MCF 10A (cell line): Measurements from ENCODE around the genes ENPP5, ADGRF5, PTCHD4, DEFB110 and TFAP2D.

DNA sequence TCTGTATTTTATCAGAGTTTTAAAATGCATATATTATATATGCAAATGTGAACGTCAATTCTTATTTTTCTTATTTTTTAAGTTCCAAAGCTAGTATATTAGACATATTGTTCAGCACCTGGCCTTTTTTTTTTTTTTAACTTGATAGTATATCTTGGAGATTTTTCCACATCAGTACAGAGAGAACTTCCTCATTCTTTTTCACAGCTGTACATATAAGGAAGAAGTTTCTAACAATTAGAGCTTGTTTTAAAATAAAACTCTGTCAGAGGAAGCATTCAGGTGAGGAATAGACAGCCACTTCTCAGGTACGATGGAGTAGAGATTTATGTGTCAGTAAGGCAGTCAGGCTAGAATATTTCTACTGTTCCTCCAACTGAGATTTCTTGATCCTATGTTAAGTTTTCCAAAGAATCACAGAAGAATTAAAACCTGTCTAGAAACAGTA is 233.1 kb upstream of the SUPT3H start:
- PRO-cap: no peak
- RRBS: no CpG with 5 or more reads among the region's 2 CpGs

DNA sequence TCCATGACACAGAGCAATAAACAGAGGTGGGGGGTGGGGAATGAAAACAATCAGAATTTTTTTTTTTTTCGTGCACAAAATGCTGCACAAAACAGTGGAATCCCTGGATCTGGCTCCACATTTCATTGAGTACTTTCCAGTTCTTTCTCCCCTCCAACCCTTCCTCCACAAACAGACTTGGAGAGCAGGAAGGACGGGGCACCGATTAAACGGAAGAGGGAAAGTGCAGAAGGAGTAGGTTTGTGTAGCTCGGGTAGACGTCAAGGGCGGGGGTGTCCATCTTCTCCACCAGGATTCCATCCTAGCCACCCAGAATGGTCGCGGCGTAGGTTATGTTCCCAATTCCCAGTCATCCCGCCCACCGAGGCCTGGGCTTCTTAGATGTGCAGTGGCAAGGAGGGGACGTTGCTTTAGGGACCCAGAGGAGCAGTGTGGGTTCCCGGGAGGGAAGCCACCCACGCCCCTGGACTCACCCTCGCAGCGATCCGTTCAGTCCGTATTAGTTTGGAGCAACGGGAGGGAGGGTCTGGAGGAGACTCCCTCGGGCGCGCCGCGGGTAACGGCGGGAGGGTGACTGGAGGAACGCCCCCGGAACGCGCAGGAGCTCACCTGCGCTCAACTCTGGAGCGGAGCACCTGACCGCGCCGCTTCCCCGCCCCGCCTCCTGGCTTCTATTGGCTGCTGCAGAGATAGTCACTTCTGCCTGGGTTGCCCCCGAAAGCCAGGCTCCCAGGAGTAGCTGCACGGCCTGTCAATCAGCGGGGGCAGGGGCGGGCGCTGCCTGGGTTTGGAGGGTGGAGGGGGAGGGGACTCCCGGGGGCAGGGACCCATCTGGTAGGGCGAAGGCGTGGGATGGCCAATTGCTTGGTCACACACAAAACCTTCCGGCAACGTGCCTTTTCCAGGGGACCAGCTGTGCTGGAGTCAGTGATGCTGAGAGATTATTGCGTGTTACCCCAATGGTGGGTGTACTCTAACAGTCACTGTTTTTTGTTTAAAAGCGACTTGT is at the start of gene ENPP5:
TSS of gene ENPP5 (minus strand) at position 646 of the 1,009 bp plus-strand sequence.
- PRO-cap: no peak
- RRBS: 7% methylated on average over 4 of the region's 50 CpGs

GRCh38 chr6:46491780-46492183 is 533 bp upstream of the RCAN2 start:
- PRO-cap: no peak
- RRBS: 14% methylated on average over 6 of the region's 15 CpGs

DNA sequence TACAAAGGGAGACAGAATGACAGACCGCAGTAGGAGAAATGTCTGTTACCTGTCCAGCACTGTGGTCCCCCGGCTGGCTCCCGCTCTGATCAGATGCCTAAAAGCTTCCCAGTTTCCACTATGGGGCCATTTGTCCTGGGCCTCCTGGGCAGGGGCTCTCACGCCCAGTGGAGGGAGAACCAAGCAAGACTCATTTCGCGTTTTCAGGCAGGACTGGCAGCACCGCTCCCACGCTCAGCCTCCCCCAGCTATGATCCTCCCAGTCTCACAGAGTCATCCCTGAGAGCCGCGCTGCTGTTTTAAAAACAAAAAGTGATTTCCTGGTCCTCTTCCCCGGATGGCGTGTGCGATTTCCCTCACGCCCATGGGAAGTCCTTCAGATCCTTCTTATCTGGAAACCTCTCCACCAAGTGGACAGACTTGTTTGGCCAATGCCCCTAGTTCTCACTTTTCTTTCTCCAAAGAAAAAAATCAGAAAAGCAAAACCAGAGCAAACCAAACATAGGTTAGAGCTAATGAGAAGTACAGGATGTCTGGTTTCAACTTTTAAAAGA is at the start of gene ADGRF5:
TSS of gene ADGRF5 (minus strand) at position 275 of the 554 bp plus-strand sequence.
- PRO-cap: no peak
- RRBS: no CpG with 5 or more reads among the region's 14 CpGs

- PRO-cap: bidirectional peak, plus-strand start at chr6:47061825, minus-strand start at chr6:47061812
- RRBS: no CpG with 5 or more reads among the region's 4 CpGs
Observed at GRCh38 chr6:47061420-47062003, 19.4 kb upstream of the ADGRF1 start.

DNA sequence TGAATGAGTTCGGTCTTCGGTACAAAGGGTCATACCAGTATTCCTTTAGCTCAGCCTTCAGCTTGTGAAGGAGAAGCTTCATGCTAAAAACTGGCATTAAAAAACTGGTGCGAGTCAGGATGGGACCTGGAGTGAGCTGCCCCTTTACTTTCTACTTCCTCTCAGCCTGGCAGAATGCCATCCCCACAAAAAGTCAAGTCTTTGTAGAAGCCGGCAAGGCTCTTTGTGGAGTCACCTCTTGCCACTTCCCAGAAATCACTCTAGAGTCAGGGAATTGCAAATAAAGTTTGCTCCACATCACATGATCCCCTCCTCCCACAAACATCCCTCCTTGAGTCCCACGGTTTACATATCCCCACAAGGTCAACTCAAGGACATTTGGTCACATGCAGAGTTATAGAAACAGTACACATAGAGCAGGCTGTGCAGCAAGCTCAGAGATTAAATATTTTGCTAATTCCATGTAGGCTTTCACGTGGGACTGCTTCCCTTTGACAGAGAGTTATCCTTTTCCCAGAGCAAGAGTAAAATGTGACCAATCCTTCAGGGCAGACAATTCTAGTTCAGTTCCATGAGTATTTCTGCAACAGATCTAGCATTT is 34.7 kb upstream of the ADGRF1 start:
- PRO-cap: no peak
- RRBS: no CpG with 5 or more reads among the region's 6 CpGs

- PRO-cap: no peak
- RRBS: no CpG with 5 or more reads among the region's 5 CpGs
Observed at GRCh38 chr6:47132480-47132831, 90.3 kb upstream of the ADGRF1 start.

DNA sequence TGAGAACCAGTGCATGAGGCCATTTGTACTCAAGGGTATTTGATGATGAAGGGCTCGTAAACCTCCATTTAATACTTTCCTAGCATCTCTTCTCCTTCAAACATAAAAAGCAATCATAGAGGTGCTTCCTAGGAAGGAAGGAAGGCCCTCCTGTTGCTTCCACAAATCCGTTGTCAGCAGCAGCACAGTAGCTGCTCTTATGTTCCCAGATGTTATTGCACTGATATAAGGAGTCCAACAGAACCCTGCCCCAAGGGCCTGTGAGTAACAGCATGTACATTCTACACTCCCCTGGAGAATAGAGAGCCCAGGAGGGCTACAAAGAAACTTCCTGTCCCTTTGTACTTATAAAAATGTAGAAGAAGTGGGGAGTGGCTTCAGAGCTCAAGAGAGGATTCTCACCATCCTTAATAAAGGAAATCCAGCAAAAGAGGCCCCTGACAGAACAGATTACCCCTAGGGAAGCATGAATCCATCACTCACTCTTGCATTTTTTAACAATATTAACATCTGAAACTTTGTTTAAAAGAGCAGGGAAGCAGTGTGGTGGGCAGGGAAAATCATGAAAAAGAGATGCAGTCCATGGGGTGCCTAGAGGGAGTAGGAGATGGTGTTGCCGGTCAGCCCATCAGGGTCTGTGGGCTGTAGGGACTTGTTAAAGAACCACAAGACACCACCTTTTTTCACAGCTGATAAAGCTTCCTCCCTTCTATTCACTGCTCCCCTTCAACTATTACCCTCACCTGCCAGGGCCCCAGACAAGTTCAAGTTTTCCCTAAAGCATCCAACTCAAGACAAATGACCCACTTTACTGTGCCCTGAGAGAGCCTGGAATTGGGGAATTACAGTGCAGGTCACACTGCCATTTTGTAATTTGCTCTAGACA is 104.5 kb upstream of the ADGRF1 start:
- PRO-cap: bidirectional peak, plus-strand start at position 380 of the sequence, minus-strand start at position 199 of the sequence
- RRBS: no CpG with 5 or more reads among the region's 3 CpGs

GRCh38 chr6:47161120-47161569 is 119.0 kb upstream of the ADGRF1 start:
- PRO-cap: bidirectional peak, plus-strand start at chr6:47161439, minus-strand start at chr6:47161320

DNA sequence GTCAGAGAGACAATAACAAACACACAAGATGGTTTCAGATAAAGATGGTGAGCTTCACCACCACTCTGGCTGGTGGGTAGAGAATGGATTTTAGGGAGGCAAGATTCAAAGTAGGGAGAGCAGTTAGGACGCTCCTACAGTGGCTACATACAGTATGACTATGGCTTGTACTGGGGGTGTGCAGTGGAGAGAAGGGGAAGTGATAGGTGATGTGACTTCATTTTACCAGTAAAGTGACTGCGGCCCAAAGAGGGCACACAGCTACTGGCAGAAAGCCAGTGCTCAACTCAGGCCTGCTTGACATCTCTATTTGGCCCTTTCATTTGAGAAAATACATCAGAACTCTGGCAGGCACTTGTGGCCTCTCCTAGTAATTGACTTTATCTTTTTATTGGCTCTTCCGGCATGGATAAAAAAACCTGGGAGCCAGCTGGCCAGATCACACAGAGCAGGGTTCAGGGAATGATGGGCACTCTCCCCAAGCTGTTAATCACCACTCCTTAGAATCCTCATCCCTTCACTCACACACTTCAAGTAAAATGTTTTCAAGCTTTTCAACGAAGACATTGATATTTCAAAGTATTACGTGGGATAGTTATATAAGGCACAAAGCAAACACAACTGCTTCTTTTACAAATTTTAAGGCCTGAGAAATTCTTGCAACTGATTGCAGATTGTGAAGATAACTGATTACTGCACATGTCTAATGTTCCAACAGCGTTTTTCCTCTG is 73.7 kb downstream of the TNFRSF21 start:
- PRO-cap: no peak
- RRBS: no CpG with 5 or more reads among the region's 6 CpGs

DNA sequence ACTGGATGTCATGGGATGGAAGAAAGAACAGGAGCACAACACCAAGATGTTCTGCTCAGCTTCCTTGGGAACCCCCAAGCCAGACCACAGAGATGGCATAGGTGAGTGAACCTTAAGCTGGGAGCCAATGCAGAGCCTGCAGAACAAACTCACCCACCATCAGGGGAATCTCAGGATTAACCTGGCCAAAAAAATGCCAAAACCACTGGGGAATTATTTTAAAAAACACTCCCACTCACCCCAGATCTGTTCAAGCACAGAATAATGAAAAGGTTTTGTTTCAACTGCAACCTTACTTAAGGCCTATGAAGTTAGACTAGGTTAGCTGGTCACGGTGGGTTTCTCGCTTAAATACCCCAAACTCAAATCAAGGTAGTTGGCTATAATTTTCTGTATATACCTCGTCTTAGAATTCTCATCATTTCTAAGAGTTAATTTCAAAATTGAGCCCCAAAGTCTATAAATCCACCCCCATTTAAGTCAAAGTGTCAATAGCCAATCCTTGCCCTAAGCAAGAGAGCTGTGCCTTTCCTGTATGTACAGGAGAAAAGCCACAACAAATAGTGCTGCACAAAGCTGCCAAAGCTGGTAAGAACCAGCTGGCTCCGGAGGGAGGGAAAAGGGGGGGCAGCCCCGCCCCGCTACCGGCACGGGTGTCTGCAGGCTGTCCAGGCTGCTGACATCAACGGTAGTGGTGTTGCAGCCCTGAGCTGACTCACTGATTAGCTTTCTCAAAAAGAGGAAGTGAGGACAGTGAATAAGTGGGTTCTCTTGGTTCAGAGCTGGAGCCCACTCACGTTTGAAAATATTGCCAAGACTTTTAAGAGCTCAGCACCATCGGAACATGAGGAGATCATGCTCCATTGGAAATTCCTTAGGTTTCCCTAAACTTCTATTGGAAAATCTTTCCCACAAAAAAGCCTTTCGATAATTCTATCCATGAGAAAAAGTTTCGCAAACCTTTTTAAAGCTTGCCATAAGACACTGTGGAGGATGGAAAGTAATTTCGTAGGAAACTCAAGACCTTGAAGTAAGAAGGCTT is 67.4 kb downstream of the TNFRSF21 start:
- PRO-cap: bidirectional peak, plus-strand start at position 734 of the sequence, minus-strand start at position 565 of the sequence
- RRBS: 39% methylated on average over 3 of the region's 14 CpGs

GRCh38 chr6:47479070-47479583 is 1.5 kb downstream of the CD2AP start:
- PRO-cap: no peak
- RRBS: no CpG with 5 or more reads among the region's 5 CpGs

DNA sequence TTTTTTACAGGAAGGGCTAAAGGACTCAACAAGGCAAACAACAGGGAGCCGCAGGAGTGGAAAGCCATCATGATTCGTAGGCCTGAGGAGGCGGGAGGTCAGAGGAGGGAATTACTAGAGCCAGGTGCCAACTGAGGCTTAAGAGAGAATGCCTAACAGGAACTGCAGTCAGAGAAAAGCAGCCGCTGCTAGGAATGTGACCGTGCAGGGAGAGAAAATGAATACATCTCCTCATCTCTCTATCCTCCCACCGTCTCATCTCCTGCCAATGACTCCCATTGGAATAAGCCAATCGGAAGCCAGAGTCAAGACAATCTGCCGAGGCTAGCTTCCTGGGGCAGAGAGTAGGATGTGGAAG is 34.5 kb upstream of the ADGRF4 start:
- PRO-cap: no peak
- RRBS: no CpG with 5 or more reads among the region's 8 CpGs

DNA sequence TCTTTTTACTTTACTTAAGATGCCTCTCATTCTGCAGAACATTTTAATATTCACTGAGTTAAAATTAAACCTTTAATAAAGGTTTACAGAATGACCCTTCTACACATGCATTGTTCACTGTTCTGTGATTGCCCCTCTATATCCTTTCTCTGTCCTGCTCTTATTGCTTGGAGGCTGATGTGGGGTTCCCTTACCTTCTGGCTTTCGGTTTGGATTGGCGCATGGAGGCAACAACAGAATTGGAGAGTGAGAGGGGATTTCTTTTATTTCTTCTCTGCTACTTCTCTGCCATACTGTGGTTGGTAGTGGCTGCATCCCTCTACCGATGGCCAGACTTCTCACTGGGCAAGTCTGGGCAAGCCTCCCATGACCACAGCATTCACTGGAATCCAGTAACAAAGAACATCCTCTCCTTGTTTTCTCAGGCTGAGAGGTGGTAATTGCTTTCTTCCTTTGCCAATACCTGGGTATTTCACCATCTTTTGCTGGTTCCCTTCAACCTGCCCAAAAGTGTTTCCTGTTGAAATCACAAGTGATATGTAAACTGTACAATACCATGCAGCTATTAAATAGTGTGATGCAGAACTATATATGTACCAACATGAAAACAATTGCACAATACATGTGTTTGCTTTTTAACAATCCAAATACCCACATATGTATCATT is at the start of gene PTCHD4:
TSS of gene PTCHD4 (minus strand) at position 343 of the 667 bp plus-strand sequence.
- PRO-cap: bidirectional peak, plus-strand start at position 375 of the sequence, minus-strand start at position 343 of the sequence
- RRBS: no CpG with 5 or more reads among the region's 3 CpGs

GRCh38 chr6:49440019-49440464 is 23.0 kb downstream of the MMUT start:
- PRO-cap: no peak
- RRBS: no CpG with 5 or more reads among the region's 3 CpGs

- PRO-cap: bidirectional peak, plus-strand start at chr6:49551372, minus-strand start at chr6:49551396; bidirectional peak, plus-strand start at chr6:49551635, minus-strand start at chr6:49551448
- RRBS: no CpG with 5 or more reads among the region's 31 CpGs
Observed at GRCh38 chr6:49551210-49552114, 994 bp downstream of the C6orf141 start.

GRCh38 chr6:50021852-50022391 is at the start of gene DEFB110:
Gene DEFB110 (minus strand): TSS chr6:50021994.
- PRO-cap: no peak

GRCh38 chr6:50713375-50713677 is at the start of gene TFAP2D:
Gene TFAP2D (plus strand): TSS chr6:50713526.
- PRO-cap: no peak
- RRBS: no CpG with 5 or more reads among the region's 3 CpGs

DNA sequence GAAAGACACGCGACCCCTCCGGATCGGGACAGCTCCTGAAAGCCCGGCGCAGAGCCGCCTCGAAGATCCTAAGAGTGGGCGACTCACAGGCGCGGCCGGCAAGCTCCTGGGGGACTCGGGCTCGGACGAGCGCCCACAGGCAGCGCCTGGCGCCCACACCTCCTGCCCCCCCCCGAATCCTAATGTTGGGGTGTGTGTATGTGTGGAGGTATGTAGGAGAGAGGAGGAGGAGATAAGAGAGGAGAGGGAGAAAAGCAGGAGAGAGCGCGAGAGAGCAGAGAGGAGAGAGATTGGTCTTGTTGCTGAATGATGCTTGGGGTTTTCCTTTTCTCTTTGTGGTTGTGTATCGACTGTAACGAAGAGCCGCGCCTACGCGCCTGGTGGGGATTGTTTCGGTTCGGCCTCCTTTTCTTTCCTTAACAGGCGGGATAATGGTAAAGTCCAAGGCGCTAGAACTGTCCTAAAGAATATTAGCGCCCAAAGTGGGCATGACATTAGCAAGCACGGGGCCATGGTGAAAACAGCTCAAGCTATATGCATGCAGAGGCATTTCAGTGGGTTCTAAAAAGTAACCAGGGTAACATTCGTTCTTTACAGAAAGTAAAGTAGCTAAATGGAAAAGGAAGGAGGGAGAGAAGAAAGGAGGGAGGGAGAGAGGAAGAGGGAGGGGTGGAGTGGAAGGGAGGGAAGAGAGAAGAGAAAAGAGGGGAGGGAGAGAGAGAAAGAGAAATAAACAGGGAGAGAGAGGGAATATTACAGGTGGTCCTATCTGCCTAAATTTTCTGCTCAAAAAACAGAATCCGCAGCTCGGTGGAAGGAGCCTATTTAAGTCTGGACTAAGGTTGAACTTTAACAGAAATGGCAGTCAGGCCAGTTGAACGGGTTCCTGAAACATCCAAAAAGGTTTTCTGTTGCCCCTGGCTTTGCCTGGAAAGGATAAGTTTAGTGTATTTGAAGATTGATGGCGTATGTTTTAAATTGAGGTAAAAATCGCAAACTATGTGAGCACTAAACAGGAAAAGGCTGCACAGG is 1.9 kb downstream of the TFAP2B start:
- PRO-cap: no peak
- RRBS: 19% methylated on average over 11 of the region's 39 CpGs

DNA sequence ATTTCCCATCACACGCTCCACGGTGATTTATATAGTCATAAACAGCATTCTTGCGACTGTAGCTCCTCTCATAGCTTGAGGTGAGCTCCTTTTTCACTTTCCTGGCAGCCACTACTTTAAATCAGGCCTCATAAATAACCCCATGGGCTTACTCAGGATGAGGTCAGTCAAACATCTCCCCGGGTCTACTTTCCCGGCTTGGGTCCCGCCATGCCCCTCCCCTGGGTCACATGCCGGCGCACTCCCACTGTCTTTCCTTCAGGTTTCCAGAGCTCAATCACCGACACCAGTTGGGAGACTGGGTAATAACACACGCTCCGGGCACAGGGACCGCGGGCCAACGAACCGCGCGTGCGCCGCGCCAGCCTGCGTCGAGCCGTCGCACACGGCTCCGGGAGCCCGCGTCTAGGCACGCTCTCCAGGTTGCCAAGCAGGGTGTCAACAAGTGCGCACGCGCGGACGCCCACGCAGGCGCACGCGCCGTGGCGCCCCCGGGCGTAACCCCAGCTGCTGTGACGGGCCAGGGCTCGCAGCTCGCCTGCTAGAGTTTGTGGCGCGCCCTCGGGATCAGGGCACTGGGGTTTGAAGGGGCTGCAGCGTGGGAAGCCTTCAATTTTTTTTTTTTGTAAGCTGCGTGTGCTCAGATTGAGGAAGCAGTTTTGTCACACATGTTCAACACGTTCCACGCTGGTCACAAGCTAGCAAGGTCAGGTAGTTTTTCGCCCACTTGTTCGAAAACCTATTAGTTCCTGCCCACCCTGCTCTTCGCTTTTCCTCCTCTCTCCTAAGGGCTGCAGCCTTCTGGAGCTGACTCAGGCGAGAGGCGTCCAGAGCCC is 31.7 kb downstream of the TFAP2B start:
- PRO-cap: no peak
- RRBS: 91% methylated on average over 17 of the region's 57 CpGs